Breast epithelium (tissue), 2 donors: Measurements from ENCODE around the genes IDI1 and ADARB2.

DNA sequence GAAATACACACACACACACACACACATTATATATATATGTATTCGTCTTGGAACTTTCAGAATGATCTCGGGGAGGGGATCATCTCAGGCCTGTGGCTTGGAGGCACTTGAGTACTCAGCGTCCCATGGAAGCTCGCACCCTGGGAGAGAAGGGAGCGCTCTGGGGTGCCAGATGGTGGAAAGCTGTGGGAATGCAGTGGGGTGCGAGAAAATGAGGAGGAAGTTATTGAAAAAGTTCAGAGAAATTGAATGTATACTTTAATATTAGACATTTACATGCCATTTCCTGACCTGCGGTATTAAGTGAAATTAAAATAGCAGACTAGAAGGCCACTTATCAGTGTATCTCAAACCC is 66.3 kb downstream of the ZMYND11 start:
- PRO-cap: no peak
- RAMPAGE, long total RNA, 2 experiments: no peak in any of the 2 experiments

DNA sequence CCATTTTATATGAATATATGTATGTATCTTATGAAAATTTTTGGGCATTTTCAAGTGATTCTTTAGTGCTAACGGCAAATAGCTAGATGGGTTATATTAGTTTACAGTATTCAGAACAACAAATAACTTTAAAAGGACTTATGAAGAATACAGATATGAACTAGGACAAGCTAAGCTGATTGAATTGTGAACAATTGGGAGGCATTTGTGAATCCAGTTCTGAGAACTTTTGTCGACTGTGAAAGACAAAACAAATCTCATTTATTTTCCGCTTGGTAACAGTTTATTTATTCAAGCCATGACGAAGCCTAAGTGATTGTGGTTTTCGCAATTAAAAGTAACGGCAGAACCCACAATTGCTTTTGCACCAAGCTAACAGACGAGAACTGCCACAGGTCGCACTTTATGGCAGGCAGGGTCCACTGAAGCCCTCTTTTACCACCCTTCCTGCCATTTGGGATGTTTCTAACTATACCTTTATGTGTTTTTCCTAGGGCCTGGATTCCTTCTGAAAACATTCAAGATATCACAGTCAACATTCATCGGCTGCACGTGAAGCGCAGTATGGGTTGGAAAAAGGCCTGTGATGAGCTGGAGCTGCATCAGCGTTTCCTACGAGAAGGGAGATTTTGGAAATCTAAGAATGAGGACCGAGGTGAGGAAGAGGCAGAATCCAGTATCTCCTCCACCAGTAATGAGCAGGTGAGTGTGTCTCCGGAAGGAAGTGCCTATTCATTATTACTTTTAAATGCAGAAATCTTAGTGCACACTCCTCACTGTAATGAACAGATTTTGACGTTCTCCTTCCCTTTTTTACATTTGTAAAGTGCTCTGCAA is 111.2 kb downstream of the ZMYND11 start:
- PRO-cap: no peak
- RAMPAGE, long total RNA, 2 experiments: no peak in any of the 2 experiments

DNA sequence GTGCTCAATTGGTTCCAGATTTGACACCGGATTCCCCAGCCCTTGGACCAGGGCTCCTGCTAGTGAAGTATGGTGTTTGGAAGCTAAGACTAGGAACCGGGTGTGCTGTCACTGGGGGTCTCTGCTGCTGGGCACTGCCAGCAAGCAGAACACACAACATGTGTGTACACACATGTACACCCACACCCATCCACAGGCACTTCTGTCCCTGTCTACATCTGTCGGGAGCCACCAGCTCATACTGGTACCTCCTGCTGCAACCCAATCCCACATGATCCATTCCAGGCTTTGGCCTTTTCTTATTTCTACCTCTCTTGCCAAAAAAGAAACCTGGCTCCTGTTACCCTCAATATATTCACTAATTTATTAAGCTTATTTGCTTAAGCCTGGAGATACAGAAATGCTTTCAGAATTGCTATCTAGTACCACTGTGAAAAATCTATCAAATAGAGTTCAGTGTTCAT is 246.0 kb downstream of the DIP2C start:
- PRO-cap: no peak
- RAMPAGE, long total RNA, 2 experiments: no peak in any of the 2 experiments

GRCh38 chr10:444147-445087 is 245.1 kb downstream of the DIP2C start:
- PRO-cap: no peak
- RAMPAGE, long total RNA, 2 experiments: no peak in any of the 2 experiments

DNA sequence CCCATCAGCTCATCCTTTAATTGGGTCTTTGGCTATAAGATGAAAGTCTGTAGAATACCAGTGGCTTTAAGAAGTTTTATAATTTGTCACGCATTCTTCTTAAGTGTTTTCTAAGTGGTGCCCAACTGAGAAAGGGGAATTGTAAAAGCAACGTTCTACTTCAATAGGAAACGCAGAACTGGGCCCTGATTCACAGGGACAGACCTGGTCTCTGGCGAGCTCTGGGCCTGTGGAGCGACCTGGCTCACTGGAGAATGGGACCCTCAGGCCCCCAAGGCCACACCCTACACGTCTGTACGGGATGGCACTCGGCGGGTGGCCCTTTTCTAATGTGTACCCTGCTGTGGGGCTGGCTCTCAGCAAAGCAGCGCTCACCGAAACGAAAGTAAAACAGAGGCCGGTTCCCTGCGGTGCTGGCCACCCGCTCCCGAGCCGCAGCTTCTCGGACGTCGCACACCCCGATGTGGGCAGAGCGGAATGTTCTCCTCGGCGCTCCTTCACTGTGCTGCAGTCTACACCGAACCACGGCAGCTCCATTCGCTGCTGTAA is 205.0 kb downstream of the DIP2C start:
- PRO-cap: no peak
- RAMPAGE, long total RNA, 2 experiments: no peak in any of the 2 experiments

DNA sequence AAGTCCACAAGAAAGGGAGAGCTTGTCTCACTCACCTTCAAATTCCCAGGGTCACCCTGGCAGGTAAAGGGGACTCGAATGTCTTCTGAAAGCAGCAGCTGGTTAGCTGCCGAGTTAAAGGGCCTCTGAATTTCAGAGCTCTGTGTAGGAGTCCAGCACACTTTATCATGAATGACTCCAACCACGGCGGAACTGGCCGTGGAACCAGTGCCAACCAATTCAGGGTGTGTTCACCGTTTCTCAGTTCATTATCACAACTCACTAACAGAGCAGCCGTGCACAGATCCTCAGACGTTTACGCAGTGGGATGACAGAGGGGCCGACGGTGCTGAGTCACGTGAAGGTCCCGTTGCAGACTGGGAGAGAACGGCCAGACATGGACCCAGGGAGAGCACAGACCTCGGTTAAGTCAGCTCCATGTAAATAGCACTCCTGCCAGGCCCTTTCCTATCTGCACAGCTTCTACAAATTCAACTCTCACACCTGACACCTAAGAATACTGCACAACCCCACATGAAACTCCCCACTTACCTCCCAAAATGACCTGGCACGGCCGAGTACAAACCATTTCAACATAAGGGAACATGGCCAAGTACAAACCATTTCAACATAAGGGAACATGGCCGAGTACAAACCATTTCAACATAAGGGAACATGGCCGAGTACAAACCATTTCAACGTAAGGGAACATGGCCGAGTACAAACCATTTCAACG is 95.5 kb downstream of the DIP2C start:
- PRO-cap: no peak
- RAMPAGE, long total RNA, 2 experiments: no peak in any of the 2 experiments

DNA sequence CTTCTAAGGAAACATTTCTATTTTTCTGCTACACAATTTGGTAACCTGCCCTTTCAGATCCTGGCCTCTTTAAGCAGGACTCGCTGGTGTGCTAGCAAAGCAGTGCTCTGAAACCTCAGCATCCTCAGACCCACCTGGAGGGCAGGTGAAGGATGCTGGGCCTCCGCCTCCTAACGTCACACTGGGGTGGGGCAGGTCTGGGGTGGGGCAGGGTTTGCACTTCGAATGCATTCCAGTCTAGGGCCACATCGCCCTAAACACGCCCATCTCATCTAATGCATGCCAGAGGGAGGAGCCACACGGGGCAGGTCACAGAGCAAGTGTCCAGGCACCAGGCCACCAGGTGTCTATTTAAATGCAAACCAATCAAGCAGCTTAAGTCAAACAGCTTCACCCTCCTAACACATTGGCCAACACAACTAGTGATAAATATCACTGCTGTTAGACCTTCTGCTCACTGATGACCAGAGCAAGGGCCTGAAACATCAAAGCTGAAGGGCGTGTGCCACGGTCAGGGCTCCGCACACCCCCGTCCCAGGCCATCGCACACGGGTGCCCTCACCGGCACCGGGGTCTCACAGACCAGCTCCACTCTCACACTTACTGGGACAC is 47.2 kb downstream of the DIP2C start:
- PRO-cap: no peak
- RAMPAGE, long total RNA, 2 experiments: no peak in any of the 2 experiments

- PRO-cap: no peak
- RAMPAGE, long total RNA, 2 experiments: no peak in any of the 2 experiments
Measured at GRCh38 chr10:663695-664689, 25.5 kb downstream of the DIP2C start.

DNA sequence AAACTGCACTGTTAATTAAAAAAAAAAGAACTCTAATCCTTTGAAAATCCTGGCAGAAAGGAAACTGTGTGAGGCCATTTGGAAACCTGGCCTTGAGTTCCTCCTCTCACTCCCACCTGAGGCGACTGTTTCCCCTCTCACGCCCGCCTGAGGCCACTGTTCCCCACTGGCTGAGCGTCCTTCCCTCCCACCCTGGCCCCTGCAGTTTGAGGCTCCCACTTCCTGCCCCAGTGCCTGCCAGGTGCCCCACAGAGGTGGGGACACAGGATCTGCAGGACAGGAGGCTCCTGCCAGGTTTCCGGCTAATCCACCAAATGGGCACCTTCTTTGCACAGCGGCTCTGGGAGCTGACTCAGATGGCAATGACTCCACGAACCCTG is 24.3 kb upstream of the LARP4B start:
- PRO-cap: no peak
- RAMPAGE, long total RNA, 2 experiments: no peak in any of the 2 experiments

- PRO-cap: no peak
- RAMPAGE, long total RNA, 2 experiments: no peak in any of the 2 experiments
Measured at GRCh38 chr10:1006686-1007306, 18.6 kb downstream of the GTPBP4 start.

- PRO-cap: no peak
- RAMPAGE, long total RNA, 2 experiments: no peak in any of the 2 experiments
Measured at GRCh38 chr10:1048226-1048826, 593 bp downstream of the IDI1 start.

GRCh38 chr10:1048984-1050114 is at the start of gene IDI1:
Gene IDI1, minus strand, starts transcription at chr10:1049119.
- PRO-cap: bidirectional peak, plus-strand start at chr10:1049095, minus-strand start at chr10:1048886; bidirectional peak, plus-strand start at chr10:1049483, minus-strand start at chr10:1049355
- RAMPAGE, long total RNA, 2 experiments: no peak in any of the 2 experiments

DNA sequence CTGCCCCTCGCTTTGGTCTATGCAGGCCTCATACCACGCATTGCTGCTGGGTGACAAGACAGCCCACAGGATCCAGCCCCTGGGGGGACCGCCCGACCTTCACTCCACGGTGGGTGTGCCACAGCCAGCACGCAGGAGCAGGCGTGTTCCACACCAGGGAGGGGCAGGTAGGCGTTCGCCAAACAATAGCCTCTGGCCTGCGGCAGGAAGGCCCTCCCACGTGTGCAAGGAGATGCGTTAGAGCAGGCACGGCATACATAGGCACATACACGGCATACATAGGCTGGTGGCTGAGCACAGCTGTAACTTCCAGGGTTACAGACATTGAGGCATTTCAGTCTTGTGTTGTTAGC is 233.5 kb downstream of the WDR37 start:
- PRO-cap: no peak
- RAMPAGE, long total RNA, 2 experiments: no peak in any of the 2 experiments

- PRO-cap: no peak
- RAMPAGE, long total RNA, 2 experiments: no peak in any of the 2 experiments
Measured at GRCh38 chr10:1293629-1294357, 237.6 kb downstream of the WDR37 start.

GRCh38 chr10:1465284-1466295 is 271.7 kb downstream of the ADARB2 start:
- PRO-cap: no peak
- RAMPAGE, long total RNA, 2 experiments: no peak in any of the 2 experiments

- PRO-cap: no peak
- RAMPAGE, long total RNA, 2 experiments: no peak in any of the 2 experiments
Measured at GRCh38 chr10:1737115-1738168, at the start of gene ADARB2. Gene ADARB2, minus strand, starts transcription at chr10:1737525.

DNA sequence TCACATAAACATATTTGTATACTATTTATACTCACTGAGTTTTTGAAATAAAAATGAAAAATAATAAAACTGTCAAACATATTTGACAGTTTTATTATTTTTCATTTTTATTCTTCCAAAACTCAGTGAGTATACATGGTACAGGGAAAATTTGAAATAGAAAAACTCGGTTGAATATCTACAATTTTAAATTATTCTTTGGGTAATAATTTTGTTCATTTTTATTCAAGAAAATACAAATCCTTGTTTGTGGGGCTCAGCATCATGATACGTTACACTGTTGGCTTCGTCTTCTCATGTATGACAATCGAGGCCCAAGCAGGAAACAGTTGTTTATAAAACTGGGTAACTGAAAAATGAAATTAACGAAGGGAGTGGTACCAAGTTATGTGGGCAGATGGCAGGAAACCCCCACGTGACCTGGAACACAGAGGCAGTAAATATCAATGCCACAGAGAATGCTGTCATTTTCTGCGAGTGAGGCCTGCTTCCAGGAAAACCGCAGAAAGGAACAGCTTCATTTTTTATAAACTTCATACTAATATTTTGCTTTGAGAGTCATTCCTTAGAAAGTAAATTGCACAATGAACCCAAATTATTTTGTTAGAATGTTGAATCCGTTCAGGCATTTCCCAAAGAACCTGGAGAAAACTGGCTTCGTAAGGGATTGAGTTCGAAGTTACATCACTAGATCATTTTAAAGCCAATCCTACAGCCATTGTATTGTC is 201.0 kb upstream of the ADARB2 start:
- PRO-cap: no peak
- RAMPAGE, long total RNA, 2 experiments: no peak in any of the 2 experiments

GRCh38 chr10:3002653-3003101 is 64.7 kb upstream of the PFKP start:
- PRO-cap: no peak
- RAMPAGE, long total RNA, 2 experiments: no peak in any of the 2 experiments

GRCh38 chr10:3068087-3068422 is 707 bp downstream of the PFKP start:
- PRO-cap: no peak
- RAMPAGE, long total RNA, 2 experiments: no peak in any of the 2 experiments

GRCh38 chr10:3070139-3070434 is 2.7 kb downstream of the PFKP start:
- PRO-cap: no peak
- RAMPAGE, long total RNA, 2 experiments: no peak in any of the 2 experiments